ENCODE data around the gene STK32C.

GRCh38 chr10:132154012-132154367, 32.8 kb upstream of the DPYSL4 start:
- PRO-cap = unidirectional peak, plus-strand start at chr10:132154086

DNA sequence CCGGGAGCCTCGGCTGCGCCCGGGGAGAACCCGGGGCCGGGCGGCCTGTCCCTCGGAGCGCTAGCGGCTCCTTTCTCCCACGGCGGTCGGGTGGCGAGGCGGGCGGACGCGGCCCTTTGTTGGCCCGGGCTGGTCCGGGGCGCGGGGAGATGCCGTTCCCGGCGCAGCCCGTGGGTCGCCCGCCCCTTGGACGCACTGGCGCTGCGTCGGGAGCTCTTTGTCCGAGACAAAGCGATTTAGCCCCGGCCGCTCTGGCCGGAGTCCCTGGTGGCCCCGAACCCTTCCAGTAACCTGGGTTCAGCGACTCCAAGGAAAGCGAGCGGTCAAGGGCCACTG, 624 bp downstream of the DPYSL4 start:
- PRO-cap = no peak

- PRO-cap = no peak
Observed at GRCh38 chr10:132208385-132208916, 21.7 kb downstream of the DPYSL4 start.

GRCh38 chr10:132307041-132308024, at the start of gene STK32C:
TSS of gene STK32C (minus strand) at chr10:132307950.
- PRO-cap = bidirectional peak, plus-strand start at chr10:132308186, minus-strand start at chr10:132307950

DNA sequence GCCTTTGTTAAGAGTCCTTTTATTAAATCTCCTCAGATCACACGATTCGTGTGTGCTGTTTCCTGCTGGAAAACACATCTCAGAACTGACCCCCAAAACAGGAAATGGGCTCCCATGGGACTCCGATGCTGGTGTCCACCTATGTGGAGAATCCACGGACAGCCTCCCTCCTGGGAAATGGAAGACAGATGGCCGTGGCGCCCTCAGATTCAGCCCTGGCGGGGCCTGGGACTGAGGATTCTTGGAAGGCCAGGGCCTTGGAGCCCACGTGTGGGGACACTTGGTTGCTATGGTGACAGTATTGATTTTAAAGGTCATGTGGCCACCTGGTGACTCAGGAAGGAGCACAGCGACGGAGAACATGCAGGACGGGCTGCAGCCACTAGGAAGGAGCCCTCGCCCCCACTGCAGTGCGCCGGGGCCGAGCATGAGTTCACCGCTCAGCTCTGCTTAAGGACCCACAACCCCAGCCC, 3.5 kb upstream of the STK32C start:
- PRO-cap = no peak

DNA sequence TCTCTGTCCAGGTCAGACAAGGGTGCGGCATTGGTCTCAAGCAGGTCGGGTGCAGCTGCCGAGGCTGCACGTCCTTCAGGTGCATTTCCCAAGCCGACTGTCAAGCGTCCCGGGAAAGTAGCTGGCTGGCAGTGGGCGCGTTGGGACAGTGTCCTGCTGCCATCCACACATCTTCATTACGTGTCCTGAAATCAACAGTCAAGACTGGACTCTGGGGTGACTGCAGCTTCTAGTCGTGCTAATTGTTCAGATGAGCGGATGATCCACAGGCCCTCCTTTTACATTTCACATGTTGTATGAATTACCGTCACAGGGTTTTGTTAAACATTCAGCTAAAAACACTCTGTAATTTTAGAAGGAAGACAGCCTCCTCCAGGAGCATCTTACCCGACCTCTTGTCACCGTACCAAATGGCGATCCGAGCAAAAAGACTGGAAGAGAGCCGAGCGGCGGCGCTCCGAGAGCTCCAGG, 19.3 kb downstream of the LRRC27 start:
- PRO-cap = no peak

DNA sequence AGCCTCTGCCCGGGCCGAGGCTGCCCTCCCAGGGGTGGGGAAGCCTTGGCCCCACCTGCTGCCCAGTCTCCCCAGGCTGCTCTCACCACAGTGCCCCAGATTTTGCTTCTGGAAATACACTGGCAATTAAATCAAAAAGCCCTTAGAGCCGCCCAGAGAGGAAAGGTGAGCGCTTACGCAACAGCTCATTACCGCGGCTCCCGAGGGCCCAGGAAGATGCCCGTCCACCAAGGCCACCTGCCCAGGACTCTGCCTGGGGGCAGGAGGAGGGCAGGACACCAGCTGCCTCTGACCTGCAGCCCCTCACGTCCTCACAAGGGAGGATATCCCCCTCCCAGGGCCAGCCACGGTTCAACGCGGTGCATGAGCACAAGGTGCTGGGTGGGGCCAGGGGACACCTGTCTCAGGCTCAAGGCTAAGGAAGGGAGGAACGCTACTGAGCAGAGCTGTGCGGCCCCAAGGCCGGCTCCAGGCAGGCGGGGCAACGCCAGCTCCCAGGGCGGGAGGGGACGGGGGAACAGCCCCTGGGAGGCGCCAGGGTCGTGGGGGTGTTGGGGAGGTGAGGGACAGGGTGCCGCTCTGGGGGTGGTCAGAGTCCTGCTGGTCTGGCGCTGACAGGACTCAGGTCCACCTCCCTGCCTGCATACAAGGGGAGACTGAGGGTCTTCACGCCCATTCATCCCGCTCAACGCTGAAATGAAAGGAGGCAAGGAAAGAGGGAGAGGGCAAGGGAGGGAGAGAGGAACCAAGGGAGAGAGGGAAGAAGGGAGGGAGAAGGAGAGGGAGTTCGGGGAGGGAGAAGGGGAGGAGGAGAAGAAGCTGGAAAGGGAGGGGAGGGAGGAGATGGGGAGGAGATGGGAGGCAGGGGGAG, 69.7 kb upstream of the INPP5A start:
- PRO-cap = no peak

GRCh38 chr10:132506649-132507148, 30.9 kb upstream of the INPP5A start:
- PRO-cap = no peak

- PRO-cap = no peak
Observed at GRCh38 chr10:132539392-132539968, 1.9 kb downstream of the INPP5A start.

DNA sequence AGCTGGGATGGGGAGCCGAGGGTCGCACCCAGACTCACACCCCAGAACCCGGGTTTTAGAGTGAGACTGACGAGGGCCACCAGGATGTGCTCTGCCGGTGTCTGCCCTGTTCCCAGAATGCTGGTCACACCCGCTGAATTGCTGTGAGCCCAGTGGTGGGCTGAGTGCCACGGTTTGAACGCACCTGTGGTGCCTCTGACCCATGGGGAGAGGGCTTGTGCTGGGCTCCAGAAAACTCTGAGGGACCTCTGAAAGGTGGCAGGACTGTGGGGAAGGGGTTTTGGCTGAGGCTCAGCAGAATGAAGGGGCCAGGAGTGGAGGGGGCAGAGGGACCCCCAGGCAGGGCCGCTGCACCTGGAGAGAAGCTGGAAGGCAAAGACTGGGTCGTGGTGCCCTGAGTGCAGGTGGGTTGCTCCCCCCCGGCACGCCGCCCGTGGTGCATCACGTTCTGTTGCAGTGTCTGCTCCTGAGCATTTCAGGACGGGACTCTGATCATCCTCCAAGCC, 39.3 kb downstream of the INPP5A start:
- PRO-cap = no peak

GRCh38 chr10:132588015-132589141, 50.8 kb downstream of the INPP5A start:
- PRO-cap = no peak

- PRO-cap = bidirectional peak, plus-strand start at chr10:132593300, minus-strand start at chr10:132593017
Observed at GRCh38 chr10:132592677-132593393, 55.2 kb downstream of the INPP5A start.

DNA sequence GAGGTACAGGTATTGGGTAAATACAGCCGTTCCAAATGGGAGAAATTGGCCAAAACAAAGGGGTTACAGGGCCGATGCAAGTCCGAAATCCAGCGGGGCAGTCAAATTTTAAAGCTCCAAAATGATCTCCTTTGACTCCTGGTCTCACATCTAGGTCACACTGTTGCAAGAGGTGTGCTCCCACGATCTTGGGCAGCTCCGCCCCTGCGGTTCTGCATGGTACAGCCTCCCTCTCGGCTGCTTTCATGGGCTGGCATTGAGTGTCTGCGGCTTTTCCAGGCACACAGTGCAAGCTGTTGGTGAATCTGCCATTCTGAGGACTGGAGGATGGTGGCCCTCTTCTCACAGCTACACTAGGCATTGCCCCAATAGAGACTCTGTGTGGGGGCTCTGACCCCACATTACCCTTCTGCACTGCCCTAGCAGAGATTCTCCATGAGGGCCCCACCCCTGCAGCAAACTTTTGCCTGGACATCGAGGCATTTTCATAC, 61.7 kb downstream of the INPP5A start:
- PRO-cap = unidirectional peak, minus-strand start at position 206 of the sequence

DNA sequence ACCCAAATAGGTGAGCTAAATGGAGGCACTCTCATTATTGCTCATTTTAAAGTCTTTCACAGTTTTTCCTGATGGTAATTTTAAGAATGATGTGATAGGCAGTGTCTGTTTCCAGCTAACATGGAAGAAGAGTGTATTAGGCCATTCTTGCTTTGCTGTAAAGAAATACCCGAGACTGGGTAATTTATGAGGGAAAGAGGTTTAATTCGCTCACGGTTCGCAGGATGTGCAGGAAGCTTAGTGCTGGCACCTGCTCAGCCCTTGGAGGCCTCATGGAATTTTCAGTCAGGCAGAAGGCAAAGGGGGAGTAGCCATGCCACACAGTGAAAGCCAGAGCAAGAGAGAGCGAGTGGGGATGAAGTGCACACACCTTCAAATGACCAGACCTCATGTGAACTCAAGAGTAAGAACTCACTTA, 80.9 kb downstream of the INPP5A start:
- PRO-cap = no peak

DNA sequence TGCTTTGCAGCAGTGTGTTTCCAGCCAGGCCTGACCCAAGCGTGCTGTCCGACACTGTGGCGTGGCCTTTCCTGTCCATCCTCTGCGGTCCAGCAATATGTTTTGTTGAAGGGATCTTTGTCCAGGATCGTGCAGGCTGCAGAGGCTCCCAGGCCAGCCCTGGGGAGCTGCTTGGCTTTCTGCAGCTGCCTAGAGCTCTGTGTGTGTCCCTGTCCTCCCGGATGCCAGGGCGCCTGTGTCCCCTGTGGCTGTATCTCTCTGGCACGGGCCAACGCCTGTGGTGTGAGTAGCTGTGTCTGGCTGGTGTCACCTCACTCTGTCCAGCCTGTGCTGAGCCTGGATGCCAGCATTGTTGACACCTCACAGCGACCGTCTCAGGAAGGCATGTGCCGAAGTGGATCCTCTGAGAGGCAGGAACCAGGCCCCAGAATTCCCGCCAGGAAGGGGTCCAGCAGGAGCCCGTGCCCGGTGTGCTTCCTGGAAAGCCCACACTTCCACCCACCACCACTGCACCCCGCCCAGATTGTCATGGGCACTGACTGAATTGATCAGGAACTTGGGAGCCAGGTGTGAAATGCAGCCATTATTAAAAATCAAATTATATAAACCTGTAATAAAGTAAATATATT, 94.6 kb downstream of the INPP5A start:
- PRO-cap = no peak

DNA sequence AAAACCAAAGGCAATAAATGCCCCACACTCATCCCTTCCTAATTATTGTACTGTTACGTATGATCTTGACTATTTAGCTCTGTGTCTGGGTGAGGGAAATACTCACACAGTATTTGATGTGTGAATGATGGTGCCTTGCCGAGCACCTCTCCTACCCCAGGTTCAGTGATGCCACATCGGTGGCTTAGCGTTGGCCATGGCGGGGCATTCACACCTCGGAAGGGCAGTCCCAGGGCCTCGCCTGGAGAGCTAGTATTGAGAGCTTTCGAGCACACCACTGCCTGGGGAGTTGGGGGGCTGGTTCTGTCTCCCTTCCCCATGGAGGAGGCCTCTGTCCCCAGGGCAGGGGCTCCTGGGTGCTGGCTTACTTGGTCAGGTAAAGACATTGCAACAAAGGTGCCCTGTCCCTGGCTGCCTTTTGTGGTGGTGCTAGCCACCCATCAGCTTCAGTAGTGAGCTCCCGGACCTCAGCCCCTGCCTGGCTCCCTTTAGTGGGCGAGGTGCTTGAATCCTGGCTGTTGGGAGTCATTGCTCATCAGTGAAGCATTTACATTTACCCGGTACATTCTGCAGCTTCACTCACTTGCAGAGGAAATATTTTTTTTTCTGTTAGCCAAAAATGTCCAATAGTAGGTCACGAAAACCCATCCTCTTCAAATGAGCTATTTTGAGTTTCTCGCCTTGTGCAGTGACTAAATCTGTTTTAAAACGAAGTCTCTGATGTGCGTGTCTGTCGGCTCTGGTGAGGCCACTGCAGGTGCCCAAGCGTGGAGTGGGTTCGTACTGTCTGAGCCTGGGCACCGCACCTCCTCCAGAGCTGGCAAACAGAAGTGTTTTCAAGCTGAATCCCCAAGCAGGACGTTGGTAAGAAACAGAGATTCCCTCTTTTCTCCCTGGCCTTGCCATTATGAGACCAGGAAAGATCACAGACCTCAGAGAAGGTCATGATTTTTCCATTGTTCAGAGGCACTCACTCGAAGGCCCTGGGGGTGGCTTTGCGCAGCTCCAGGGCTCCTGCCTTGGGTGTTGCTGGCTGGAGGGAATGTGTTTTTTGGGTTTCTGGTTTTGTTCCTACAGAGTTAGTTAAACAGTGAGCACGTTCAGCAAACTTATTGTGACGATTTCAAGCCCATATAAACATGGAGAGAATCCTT, 95.5 kb downstream of the INPP5A start:
- PRO-cap = no peak

- PRO-cap = no peak
Observed at GRCh38 chr10:132659959-132660950, 122.7 kb downstream of the INPP5A start.

- PRO-cap = no peak
Observed at GRCh38 chr10:132713503-132714631, 72.1 kb downstream of the NKX6-2 start.

DNA sequence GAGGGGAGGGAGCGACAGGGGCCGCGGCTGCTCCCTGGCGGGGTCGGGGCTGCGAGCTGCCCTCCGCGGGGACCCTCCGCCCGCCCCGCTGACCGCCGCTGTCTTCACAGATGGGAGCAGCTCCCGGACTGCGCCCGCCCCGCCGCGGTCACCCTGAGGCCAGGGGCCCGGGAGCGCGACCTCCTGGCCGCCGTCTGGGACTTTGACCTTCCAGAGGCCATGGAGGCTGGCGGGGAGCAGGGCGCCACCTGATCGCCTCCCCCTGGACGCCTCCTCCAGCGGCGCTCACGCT, 820 bp downstream of the ADGRA1 start:
- PRO-cap = no peak

- PRO-cap = no peak
Observed at GRCh38 chr10:133109731-133110667, 22.3 kb downstream of the ADGRA1 start.

All from ileum (tissue), 1 donor.